Peritoneum (tissue), 1 donor: Measurements from ENCODE around the gene ZFP36L1.

GRCh38 chr14:67907826-67908803, 88.5 kb downstream of the RAD51B start:
- PRO-cap: no peak

DNA sequence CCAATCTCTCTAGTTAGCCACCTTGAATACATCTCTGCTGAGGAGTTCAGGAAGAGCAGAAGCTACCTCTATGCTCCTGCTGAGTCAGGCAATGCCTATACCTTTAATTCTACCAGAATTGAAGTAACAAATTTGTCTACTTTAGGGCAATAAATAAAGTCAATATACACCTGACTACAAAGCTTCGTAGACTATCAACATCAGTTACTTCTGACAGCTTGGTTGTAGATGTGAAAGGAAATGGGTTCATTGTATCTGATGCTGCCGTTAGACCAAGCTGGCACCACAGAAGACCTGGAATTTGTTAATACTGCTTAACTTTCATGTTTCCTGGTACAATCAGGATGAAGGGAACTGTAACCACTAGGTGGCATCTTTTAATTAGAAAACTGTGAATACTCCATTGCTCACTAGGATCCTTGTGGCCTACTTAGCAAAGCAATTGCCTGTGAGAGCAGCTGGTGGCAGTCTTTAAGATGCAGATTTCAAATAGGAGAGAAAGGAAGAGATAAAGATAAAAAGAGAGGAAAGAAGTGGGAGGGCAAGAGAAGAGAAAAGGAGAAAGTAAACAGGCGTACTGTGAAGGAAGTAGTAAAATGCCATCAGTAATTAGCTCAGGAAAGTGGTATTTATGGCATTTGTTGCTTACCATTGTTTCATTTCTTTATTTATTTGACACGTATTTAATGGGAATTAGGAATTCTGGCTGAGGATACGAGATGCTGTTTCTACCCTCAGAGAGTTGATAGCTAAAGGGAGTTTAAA, 114.4 kb downstream of the RAD51B start:
- PRO-cap: no peak

GRCh38 chr14:68164326-68165350, 345.1 kb downstream of the RAD51B start:
- PRO-cap: no peak

DNA sequence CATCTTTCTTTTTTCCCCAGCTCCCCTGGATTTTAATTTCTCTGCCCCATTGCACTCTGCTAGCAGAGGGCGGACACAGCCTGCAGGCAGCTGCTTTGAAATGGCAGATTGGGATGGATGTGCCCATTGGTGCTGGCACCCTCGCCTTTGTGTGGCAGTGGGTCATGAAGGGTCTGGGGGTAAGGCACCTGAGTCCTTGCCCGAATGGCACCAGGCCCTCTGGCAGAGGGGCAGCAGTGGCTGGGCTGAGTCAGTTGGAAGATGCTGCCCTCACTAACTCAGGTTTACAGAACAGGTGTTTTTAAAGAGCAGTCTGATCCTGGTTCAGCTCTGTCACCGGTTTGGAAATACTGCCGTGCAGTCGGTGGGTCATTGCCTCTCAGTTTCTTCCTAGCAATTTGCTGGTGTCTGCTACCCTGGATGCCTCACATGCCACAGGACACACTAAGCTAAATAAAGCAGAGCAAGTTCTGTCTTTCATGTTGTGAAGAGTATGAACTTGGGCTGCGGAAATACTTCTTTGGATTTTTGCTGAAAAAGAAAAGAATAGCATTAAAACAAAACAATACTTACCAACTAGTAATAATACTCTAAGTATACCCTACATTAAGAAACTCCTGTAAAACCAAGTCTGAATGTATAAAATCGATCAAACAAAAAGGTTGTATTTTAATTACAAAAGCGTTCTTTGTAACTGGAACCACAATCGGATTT, 429.4 kb downstream of the RAD51B start:
- PRO-cap: no peak

GRCh38 chr14:68306841-68307842, 485.7 kb downstream of the ZFP36L1 start:
- PRO-cap: no peak

GRCh38 chr14:68362750-68363202, 430.1 kb downstream of the ZFP36L1 start:
- PRO-cap: no peak

- PRO-cap: no peak
These were observed 428.6 kb downstream of the ZFP36L1 start for GRCh38 chr14:68364207-68364821.

DNA sequence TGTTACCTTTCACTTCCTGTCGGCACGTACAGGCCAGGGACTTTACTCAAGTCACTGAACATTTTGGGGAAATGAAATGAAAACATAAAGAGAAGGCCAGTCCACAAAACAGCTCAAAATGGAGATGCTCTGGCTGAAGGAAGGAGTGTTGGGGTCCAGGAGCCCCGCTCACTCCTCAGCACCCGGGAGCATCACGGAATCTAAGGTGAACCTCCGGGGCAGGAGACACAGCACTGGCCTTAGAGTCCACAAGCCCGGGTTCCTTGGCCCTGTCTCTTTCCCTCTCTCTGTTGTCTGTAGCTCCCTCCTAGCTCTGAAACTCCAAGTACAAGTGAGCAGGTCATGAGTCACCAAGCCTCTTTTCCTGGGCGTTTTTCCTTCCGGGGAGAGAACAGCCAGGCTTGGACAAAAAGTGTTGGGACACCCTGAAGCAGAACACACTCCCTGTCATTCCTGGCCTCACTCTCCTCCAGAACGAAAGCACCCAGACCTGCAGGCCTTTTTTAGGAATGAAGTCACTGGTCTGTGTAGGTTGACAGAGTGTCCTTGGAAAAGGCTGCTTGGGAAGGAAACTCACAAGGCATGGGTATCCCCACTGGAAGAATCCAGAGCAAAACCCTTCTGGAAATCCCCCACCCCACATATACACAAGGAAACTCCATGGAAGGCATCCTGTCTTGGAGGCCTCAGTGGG, 245.4 kb downstream of the ZFP36L1 start:
- PRO-cap: unidirectional peak, minus-strand start at position 277 of the sequence

GRCh38 chr14:68598483-68599577, 194.0 kb downstream of the ZFP36L1 start:
- PRO-cap: unidirectional peak, minus-strand start at chr14:68598702

DNA sequence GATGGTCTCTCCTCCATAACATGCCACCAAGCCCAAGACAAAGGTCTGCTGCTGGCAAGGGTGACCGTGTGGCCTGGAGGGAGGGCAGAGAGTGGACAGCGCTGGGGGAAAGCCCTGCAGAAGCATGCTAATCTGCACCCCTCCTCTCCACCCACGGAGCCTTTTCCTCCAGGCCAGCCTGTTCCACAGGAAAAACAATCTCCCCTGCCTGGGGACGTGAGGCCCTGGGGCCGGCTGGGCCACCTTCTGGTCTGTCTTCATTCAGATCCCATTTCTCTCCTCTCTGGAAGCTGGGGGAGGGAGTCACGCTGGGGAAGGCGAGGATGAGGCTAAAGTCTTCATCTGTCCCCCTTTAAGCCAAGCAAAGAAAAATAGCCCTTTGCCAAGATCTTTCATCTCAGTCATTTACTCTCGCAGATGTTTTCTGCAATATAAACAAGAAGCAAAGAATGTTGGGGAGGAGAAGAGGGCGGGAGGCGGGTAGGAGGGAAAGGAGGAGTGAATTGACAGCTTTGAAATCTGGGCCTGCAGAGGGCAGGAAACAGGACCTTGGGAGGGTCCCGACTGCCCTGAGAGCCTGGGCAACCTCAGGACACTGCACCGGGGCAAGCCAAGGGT, 133.8 kb downstream of the ZFP36L1 start:
- PRO-cap: no peak

GRCh38 chr14:68779652-68780368, 13.1 kb downstream of the ZFP36L1 start:
- PRO-cap: no peak

DNA sequence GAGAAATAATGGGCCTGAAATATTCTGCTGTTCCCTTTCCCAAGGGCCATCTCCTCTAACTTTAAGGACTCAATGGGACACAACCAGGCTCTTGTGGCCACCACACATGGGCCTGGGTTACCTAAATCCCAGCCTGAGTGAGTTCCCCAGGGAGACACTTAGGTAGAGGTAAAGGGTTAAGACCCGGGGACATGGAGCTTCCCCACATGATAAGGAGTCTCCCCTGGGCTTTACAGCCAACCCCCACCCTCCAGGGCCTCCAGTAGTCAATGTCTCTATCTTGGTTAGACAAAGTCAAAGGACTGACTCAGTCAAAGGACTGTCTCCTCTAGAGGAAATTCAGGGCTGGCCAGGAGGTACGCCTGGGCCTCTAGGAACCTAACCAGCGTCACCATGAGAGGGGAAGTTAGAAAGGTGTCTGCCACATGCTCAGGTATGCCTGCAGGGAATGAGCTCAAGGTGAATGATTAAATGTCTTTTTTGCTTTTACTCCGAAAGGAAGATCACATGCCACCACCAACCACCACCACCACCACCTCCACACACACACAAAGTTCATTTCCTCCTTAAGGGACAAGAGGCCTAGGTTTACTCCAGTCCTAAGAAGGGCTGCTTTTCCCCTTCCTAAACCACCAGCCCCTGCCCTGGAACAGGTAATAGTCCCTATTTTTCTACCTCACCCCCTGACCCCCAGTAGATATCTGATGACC, 6.9 kb downstream of the ZFP36L1 start:
- PRO-cap: no peak

DNA sequence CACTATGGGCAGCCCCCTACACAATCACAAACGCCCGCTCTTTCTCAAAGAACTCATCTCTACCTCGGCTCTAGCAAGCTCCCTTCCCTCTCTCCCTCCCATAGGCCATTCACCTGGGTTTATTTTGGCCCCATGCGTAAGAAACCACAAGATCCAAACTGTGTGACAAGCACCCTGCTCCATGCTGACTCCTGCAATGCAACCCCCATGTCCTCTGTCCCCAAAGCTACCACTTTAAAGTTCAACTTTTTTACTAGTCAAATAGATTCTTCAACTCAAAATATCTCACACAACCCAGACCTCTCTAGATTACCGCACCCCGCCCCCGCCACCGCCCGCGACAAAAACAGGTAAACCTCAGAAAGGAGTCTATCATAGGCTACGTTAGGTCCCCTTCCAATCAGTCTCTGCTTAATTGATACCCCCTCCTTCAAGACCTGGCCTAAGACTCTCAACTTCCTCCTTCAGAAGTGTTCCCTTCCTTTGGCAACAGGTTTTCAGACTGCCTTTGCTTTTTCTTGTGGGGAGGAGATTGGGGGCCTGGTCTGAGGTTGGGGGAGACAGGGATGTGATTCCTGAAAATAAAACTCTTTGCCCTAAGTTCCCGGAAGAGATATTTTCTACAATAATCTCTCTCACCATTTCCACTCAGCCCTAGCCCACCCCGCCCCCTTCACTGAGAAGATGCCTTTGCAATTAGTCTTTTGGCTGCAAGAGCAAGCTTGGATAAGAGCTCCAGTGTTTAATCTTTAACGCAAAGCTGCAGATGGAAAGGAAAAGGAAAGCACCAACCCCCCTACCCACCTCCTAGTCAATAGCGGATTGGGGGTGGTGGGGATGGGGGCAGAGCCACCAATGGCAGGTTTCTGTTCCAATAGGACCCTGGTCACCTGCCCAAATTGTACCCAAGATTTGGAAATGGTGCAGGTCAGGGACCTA, 2.1 kb downstream of the ZFP36L1 start:
- PRO-cap: no peak

GRCh38 chr14:68792778-68793314, at the start of gene ZFP36L1:
TSS of gene ZFP36L1 (minus strand) at chr14:68793067.
- PRO-cap: unidirectional peak, minus-strand start at chr14:68793064

- PRO-cap: no peak
These were observed 2.3 kb upstream of the ZFP36L1 start for GRCh38 chr14:68795128-68795585.

- PRO-cap: no peak
These were observed 21.8 kb upstream of the ZFP36L1 start for GRCh38 chr14:68814336-68815395.

DNA sequence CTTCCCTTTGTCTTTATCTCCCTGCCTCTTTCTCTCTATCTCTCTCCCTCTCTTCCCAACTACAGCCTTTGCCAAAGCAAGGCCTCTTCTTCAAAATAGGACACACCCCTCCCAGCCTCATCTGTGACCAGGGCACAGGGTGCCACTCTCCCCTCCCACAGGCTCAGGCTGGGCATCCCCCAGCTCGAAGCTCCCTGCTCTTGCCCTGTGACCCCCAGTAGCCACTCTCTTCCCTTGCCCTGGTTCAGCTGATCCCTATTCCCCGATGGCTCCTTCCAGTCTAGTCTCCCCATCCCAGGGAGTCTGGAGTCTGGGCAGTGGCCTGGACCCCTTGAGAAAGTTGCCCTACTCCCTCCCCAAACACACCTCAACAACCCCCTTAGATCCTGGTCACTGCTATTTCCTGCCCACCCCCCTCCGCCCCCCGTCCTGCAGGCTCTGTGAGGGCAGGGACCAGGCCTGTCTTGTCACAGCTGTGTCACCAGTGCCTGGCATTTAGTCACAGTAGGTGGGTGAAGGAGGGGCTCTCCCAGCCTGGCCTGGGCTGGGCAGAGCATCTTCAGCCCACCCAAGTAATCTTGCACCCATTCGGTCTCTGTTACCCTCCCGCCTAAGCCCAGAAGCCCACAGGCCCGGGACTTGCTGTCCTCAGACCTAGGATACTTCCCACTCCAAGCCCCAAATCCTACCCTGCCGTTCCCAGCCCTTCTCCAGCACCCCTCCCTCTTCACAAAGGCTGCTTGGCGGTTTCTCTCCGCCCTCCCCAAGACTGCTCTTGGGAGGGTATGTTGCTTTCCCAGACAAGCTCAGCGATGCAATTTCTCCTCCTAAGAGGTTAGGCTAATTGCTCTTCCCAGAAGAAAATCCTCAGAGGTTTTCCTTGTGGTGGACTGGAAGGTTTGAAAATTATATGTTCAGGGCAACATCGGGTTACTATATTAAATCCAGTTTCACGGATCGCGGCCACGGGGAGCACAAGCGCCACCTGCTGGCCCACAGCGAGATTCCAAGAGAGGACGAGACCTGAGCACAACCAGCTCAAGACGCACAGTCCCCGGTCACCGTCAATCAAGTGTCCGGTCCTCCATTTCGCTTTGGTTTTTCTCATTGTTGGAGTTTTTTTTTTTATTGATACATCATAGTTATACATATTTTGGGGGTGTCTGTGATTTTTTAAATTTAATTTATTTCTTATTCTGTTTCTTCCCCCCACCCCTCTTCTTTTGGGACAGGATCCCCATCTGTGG, 50.7 kb upstream of the ZFP36L1 start:
- PRO-cap: no peak

DNA sequence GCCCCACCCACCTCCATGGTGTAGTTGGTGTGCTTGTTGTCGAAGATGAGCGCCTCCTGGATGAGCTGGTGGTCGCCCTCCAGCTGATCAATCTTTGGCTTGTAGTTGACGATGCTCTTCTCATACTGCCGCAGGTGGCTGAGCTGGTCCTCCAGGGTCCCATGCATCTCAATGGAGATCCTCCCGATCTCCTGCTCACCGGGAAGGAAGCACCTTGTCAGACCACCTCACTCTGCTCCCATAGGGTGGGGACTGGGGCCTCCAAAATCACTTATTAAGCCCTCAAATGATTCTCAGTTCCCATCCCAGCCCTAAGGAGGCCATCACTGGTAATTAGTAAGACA, 87.9 kb upstream of the ZFP36L1 start:
- PRO-cap: no peak

- PRO-cap: no peak
These were observed 91.3 kb upstream of the ZFP36L1 start for GRCh38 chr14:68884018-68884625.

DNA sequence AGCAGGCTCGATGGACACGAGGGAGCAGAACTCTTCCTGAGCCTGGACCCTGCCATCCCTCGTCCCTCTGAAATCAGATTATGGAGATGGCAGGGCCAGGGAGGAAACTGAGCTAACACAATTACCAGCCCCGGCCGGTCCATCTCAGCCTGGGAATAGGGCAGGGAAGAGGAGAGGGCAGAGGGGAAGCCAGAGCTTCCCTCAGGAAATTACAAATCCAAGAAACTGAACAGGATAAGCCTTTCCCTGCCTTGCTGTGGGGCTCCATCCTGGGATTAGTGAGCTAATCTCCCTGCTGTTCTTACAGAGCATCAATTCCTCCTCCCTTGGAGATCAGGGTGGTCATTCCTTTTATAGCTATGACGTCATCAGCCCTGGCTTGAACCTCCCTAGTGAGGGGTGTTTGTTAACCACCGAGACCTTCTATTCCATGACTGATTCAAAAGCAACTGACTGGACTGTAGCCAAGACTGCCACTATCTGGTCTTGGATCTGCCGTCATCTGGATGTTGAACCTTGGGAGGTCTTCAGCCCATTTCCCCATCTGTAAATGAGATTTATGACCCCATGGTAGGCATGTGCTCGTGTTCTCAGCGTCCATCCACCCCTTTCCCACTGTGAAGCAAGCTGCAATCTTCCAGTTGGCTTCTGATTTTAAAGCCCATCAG, 59.3 kb upstream of the ACTN1 start:
- PRO-cap: no peak